ENCODE measurements around a stretch of chr5.

GRCh38 chr5:178448965-178449676 lies 141.1 kb downstream of the COL23A1 start:
- PRO-cap = no peak

GRCh38 chr5:178589006-178589594 lies 1.1 kb downstream of the COL23A1 start:
- PRO-cap = unidirectional peak, plus-strand start at chr5:178589383

GRCh38 chr5:178941310-178941809 lies 362 bp downstream of the ZNF454 start:
- PRO-cap = no peak

- PRO-cap = no peak
Observed at GRCh38 chr5:179113744-179114699, 53.8 kb downstream of the ZNF354C start.

- PRO-cap = no peak
Observed at GRCh38 chr5:179145999-179146745, 86.0 kb downstream of the ZNF354C start.

DNA sequence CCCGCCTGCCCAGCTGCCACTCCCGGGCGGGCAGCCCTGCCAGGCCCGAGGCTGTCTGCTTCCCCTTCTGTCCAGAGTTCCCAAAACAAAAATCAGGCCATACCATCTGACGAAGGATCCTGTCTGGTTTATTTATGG lies 57.1 kb downstream of the ADAMTS2 start:
- PRO-cap = no peak

- PRO-cap = no peak
Observed at GRCh38 chr5:179300712-179301375, 44.4 kb downstream of the ADAMTS2 start.

GRCh38 chr5:179618513-179618893 lies 5.0 kb downstream of the HNRNPH1 start:
- PRO-cap = no peak

DNA sequence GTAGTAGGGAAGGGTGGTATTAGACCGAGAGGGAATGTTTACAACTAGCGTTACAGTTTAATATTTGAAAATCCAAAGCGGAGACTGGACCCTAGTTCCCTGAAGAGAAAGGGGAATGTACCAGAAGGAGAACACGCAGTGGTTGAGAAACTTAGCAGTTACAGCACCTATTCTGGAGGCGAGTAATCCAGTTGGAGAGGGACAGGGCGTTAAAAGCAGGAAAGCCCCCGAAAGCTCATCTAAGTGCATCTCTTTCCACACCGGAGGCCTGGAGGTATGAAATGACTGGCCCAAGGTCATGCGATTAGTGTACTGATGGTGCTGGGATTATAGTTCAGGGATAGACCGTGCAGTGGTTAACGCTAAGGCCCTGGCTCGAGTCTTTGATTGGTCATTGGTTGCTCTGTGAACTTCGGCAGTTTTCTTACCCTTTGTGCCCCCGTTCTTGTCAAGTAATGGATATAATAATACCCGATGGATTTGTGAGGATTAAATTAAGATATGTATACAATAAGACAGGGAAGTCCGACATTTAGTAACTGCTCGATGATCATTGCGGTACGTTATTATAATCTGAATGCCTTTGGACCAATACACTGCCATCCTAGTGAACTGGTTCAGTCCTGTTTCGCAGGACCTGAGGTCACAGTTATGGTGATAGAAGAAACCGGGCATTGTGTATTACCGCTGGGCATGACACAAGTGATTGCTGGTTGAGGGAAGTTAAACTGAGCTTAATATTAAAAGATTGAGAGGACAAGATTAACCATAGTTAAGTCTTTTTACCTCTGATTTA lies 928 bp downstream of the CANX start:
- PRO-cap = bidirectional peak, plus-strand start at position 457 of the sequence, minus-strand start at position 308 of the sequence

GRCh38 chr5:179794930-179795718 lies 1.3 kb downstream of the LTC4S start:
- PRO-cap = no peak

DNA sequence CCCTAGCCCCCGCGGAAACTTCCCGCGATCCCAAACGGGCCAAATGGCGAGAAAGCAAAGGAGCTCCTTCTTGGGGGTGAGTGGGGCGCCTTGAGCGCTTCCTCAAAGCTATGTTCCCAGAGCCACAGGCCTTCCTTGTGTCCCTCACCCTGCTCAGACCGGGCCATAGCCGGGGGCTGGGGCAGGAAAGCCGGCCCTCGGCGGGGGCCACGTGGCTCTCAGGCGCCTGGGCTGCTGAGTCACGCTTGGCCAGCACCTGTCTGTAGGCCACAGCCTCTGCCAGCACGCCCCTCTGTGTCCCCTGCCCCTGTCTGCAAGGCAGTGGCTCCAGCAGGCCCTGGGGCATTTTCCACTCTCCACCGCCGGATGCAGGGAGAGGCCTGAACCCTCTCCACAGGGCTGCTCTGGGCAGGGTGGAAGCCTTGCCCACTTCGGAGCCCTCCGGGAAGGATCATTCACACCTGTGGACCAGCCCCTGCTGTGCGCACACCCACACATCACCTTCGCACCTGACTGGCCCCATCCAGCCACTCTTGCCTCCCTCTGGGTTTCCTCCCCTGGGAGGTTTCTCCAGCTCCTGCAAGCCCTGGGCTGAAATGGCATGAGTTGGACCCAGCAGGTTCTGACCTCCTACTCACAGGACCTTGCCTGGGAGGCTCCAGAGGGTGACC lies 1.2 kb upstream of the SQSTM1 start:
- PRO-cap = bidirectional peak, plus-strand start at position 161 of the sequence, minus-strand start at position 135 of the sequence; bidirectional peak, plus-strand start at position 347 of the sequence, minus-strand start at position 317 of the sequence

DNA sequence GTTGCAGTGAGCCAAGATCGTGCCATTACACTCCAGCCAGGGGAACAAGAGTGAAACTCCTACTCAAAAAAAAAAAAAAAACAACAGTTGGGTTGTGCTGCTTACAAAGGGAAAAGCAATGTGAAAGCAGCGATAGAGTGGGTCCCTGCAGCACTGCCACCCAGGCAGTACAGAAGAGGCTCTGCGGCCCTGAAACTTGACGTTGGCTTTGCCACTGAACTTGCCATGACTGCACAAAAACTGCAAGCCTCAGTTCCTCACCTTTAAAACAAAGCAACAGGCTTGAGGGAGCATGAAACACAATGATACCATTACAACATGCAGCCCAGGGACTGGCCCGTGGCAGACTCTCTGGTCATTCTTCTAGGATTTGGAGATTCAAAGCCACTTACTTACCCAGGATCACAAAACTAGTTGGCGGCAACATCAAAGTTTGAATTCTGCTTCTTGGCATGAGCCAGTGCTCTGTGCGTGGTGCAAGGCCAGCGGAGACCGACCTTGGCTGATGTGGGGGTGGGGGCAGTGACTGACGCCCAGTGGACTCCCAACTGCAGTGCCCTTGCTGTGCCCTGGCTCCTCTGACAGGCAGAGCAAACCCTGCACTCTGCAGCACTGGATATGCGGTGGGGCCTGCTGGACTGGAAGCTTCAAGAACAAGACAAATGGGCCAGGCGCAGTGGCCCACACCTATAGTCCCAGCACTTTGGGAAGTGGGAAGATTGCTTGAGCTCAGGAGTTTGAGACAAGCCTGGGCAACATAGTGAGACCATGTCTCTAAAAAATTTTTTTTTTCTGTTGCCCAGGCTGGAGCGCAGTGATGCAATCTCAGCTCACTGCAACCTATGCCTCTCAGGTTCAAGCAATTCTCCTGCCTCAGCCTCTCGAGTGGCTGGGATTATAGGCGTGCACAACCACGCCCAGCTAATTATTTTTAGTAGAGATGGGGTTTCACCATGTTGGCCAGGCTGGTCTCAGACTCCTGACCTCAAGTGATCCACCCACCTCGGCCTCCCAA lies 18.8 kb downstream of the SQSTM1 start:
- PRO-cap = no peak

DNA sequence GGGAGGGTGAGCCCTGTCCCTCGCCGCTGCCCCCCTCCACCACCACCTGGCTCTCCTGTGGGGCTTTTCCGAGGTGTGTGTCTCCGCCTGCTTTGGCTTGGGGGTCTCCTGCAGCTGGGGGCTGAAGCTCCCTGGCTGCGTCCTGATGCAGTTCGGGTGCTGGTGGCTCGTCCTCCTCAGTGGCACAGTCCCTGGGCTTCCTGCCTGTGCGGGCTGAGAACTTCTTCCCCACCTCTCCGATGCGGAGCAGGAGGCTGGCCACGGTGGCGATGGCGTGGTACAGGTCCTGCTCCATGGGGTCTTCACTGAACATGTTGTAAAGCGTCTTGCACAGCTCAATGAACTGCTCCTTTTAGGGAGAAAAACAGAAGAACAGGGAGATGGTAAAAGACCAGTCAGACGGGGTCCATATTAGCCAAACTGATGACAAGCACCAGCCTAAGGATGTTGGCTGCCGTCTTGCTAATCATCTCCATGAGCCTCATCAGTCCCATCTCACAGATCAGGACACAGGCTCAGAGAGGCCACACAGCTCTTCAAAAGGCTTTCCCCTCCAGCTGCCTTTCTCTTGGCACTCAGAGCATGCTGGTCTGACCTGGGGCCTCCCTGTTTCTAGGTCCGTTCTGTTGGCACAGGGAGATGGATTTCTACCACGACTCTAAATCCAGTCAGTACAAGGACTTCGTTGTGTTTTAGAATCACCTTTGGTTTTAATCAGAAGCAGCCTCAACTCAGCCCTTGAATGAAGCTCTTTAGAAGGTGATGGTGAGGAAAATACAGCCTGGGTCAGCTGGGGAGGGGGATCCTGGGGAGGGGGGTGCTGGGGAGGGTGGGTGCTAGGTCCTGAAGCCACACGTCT lies 5.4 kb upstream of the MRNIP start:
- PRO-cap = no peak

- PRO-cap = no peak
Observed at GRCh38 chr5:179872712-179873397, 14.2 kb upstream of the MRNIP start.

DNA sequence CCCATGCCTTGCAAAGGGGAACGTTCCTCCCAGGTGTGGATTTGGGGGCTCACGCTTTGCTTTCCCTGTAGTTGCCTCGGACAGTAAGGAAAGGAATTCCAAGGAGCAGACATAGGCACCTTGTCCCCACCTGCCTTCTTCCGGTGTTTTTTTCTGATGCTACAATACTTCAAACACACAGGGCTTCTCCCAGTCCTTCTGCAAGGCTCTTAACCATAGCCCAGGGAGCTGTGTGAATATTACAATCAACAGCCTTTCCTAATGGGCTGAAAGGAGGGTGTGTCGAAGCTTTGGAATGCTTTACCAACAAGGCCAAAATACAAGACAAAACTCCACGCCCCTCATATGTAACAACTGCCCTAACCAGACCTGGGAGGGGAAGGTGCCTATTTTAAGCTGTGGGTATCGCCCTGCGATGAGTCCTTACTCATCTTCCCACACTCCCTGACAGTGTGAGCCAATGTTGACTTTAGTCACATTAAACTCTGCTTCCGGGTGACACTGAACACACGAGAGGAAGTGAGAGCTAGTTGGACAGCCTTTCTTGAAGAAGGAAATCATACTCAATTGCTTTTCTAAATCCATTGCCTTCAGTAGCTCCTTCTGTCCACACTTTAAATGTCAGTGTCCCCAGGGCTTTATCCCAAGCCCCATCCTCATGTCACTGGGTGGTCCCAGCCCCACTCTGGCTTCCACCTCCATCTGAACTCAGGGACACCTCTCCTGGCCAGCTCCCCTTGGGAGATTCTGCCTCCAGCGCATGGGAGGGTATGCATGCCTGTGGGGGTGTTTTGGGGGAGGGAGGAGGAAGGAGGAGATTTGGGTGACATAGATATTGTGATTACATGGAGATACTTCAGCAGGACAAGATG lies 6.4 kb upstream of the TBC1D9B start:
- PRO-cap = no peak

DNA sequence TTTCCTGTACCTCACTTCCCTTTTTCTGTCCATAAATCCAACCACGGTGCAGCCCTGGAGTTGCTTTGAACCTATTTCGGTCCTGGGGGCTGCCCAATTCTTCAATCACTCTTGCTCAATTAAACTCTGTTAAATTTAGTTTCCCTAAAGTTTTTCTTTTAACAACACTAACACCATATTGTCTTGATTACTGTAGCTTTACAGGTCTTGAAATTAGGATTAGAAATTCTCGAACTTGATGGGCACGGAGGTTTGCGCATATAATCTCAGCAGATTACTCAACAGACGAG lies 15.9 kb upstream of the TBC1D9B start:
- PRO-cap = no peak

DNA sequence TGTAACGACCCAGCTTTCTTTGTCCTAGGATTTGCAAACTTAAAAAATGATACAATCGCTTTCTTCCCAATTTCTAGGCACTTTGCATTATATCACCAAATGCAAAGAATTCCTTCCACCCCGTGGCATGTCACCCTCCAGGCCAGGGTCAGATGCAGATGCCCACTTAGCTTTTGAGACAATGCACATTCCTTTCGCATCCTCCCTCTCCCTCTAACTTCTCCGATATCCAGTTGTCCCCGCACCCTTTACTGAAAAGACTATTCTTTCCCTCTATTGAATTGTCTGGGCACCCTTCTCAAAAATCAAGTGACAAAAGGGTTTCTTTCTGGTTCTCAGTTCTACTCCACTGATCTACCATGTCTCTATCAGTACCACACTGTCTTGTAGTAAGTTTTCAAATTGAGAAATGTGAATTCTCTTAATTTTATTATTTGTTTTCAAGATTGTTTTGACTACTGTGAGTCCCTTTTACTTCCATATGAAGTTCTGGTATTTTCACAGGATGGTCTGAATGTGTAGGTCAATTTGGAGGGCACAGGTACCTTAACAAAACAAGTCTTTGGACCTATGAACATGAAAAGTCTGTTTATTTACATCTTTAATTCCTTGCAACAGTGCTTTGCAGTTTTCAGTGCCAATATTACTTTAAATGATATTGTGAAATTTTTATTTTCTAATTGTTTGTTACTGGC lies 17.2 kb downstream of the RNF130 start:
- PRO-cap = no peak

GRCh38 chr5:180089762-180090057 lies 18.2 kb upstream of the RNF130 start:
- PRO-cap = no peak

- PRO-cap = no peak
Observed at GRCh38 chr5:180240678-180241470, 31.9 kb upstream of the RASGEF1C start.

DNA sequence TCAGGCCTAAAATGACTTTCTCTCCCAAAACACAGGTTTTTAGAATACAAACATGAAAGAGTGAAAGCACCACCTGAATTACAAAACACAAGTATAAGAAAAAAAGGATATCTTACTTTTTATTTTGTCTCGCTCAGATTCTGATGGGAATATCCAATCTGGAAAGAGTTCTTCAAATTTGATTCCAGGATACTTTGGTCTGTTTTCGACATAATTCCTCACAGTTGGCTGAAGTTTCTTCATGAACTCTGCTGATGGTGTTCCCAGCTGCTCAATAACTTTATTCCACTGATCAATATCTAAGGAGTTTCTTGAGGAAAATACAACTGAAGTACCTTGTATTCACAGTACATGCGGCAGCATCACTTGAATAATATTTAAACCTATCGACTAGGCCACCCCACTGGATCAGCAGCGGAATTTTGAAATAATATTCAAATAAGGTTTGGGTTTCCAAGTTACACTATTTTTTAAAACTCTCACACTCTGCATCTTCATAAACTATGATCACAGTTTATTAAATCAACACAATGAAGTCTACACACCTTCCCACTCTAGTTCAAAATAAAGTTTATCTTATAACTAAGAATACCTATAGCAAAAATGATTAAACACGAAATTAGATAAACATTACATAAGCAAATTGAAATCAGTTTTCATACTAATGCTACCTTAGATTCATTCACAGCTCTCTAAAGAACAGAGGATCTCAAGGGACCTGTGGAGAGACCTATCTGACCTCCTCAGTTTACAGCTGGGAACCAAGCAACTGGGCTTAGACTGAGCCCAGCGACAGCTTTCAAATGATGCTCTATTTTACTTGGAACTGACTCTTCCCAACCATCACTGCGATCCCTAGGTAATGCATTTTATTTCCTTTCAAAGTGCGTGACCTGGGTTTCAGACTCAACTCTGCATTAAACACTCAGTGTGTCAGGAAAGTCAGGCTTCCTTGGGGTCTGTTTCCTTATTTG lies 33.7 kb upstream of the RASGEF1C start:
- PRO-cap = no peak

All from ReNcell CX (cell line).